Upper lobe of left lung (tissue), 5 donors: ENCODE results near the gene CFL2.

GRCh38 chr14:34018056-34018499 lies 67.2 kb upstream of the EGLN3 start:
- PRO-cap, 2 experiments, result no peak in any of the 2 experiments
- RAMPAGE, long total RNA, 4 experiments, result no peak in any of the 4 experiments

GRCh38 chr14:34018562-34019305 lies 67.9 kb upstream of the EGLN3 start:
- PRO-cap, 2 experiments, result no peak in any of the 2 experiments
- RAMPAGE, long total RNA, 4 experiments, result no peak in any of the 4 experiments

DNA sequence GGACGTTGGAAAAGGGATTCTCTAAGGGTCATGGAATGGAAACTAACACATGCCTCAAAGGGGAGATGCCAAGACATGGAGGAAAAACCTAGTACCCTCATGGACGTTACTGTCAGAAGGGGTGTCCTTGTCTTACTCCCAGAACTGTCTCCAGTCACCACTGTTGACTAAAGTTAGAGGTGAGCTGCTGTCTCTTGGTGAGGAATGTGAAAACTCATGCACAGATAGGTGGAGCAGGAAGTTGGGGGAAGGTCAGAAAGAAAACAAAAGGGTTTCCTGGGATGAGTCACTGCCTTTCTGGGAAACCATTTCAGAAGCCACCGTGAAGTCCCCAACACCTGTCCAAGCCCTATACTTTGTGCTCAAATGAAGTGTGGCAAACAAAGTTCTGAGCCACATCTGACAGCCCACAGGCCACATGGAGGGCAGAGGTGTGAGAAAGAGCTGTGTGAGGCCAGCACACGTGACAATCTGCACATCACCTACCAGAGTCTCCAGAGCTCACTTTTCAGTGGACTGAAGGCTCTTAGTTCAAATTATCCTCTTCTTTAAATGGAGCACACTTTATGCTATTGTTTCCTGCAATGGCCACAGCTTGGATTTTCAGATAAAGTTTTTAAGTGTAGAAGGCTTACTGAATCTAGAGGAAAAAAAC lies 92.9 kb upstream of the EGLN3 start:
- PRO-cap, 2 experiments, result no peak in any of the 2 experiments
- RAMPAGE, long total RNA, 4 experiments, result no peak in any of the 4 experiments

- PRO-cap, 2 experiments, result no peak in any of the 2 experiments
- RAMPAGE, long total RNA, 4 experiments, result no peak in any of the 4 experiments
Observed at GRCh38 chr14:34361388-34362266, 100.4 kb downstream of the SPTSSA start.

DNA sequence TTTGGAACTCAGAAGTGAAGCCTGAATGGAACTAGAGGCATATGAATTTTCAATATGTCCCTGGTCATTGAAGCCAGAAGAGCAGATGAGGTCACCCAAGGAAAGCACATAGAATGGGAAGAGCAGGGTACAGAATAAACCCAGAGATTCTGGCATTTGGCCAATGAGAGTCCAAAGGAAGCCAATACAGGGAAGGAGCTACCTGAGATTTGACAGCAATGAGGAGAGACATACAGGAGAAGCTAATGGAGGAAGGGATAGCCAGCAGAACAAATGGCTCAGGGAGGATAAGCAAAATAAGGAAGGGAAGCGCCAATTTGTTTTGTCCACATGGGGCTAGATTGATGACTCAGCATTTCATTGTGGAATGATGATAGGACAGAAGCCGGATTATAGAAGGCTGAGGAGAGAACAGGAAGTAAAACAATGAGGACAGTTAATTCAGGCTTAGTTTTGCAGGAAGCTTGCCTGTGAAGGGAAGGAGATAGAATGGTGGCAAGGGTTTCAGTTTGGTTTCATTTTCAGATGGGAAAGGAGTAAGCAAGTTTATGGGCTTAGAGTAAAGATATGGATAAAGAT lies 3.1 kb upstream of the SPTSSA start:
- PRO-cap, 2 experiments, result no peak in any of the 2 experiments
- RAMPAGE, long total RNA, 4 experiments, result no peak in any of the 4 experiments

DNA sequence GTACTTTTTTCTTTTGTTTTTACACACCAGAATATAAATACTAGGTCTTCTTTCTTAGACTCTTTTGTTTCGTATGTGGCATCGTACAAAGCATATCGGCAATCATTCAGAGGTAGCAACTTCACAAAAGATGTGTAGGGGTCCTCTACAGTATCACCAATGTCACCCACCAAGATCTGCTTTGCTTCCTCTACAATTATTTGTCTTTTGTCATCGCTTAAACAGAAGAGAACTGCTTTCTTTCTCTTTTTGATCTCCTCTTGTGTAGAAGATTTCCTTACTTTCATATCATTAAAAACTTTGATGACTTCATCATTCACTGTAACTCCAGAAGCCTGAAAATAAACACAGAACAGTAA lies 1.2 kb downstream of the CFL2 start:
- PRO-cap, 2 experiments, result no peak in any of the 2 experiments
- RAMPAGE, long total RNA, 4 experiments, result no peak in any of the 4 experiments

DNA sequence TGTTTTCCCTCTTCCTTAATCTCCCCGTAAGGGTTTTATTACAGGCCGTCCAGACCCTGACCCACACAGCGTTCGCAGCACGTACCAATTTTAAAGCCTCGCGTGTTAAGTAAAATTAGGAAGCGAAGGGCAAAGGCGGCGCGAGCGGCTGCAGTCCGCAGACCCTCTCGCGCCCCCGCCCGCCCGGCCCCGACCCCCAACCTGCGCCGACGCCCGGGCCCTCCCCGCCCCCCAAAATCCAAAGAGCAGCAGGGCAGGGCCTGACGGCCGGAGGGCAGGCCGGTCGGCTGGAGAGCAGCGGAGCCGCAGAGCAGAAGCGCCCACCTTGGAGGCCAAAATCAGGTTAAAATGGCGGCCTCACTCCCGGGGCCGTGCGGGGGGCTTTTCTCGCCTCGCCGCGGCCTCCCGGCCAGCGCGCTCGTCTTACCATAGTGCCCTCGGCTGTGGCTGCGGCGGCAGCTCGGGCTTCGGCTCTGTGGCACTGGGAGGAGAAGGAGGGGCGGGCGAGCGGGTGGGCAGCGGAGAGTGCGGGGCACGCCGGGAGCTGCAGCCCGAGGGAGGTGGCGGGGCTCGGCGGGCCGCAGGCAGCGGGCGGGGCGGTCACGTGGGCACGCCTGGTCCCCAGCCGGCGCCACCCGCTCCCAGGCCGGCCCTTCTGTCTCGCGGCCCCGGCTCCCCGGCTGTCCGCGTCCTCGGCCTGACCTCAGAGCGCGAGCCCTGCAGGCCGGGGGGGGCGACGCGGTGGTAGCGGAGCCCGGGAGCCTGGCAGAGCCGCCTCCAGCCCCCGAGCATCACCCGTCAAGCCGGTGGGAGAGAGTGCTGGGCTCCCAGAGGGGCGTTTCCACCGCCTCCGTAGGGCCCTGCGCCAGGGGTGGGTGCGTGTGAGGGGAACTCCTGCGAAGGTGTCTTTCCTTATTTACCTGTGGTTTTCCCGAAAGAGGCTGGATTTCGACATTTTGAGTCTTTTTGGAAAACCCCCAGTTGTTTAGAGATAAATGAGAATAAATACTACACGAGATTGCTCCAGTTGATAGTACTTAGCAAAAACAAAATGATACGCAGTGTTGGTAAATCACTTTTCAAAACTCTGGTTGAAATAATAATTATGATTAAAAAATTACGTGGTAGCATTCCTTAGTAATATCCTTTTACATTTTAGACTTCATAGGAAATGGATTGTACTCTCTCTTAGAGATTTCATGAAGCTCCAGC lies at the start of gene CFL2:
Gene CFL2 (minus strand): TSS at position 483 of the 1,212 bp plus-strand sequence.
- PRO-cap, 2 experiments, result peak in 2 of 2 experiments; most common plus-strand start position 118 of the sequence (in 2); most common minus-strand start position 483 of the sequence (in 2)
- RAMPAGE, long total RNA, 4 experiments, result start-site peak on the minus strand in 4 of 4 experiments, centred at positions 465 to 512 of the sequence, 59 to 1,008 reads per replicate

GRCh38 chr14:34758643-34759014 lies 44.2 kb upstream of the CFL2 start:
- PRO-cap, 2 experiments, result no peak in any of the 2 experiments
- RAMPAGE, long total RNA, 4 experiments, result no peak in any of the 4 experiments

- PRO-cap, 2 experiments, result no peak in any of the 2 experiments
- RAMPAGE, long total RNA, 4 experiments, result no peak in any of the 4 experiments
Observed at GRCh38 chr14:35285189-35285833, 6.9 kb upstream of the PSMA6 start.

DNA sequence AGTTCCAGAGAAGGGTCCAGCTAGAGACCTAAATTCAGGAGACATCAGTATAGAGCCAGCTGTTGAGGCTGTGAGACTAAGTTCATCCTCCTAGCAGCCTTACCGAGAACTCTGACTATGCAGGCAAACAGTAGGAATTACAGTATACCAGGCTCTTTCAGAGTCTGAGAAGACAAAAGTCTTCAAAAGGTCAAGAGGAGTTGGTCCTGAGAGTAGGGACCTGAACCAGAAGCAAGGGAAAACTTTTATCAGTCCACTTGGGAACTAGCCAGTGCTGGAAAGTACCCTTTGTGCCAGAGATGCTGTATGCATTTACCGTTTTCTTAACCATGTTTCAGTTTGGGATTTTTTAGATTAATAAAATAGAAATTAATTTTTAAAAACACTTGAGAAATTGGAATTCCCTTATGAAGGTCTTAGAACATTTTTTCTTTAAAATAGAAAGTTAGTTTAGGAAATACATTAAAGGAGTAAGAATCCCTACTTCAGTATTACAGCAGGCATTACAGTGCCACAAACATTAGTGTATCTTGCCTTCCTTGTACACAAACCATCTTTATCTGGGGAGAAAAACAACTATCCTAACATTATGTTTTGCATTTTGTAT lies 1.9 kb upstream of the PSMA6 start:
- PRO-cap, 2 experiments, result no peak in any of the 2 experiments
- RAMPAGE, long total RNA, 4 experiments, result no peak in any of the 4 experiments

DNA sequence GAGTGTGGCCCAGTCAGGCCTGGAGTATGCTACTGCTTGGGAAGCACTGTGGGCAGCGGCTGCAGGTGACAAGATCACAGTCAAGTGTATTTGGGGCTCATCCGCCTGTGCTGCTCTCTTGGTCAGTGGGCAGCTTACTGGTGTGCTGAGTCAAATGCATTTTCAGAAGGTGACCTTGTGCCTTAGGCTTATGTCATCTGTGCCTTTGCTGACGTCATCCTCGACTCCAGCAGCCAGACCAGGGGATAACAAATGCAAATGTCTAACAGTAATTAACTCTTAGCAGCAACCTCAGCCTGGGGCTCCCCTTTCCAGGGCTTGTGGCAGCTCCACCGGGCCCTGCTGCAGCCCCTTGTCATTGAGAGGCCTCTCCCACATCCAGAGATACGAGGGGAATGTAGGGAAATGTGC lies 39.5 kb downstream of the PSMA6 start:
- PRO-cap, 2 experiments, result no peak in any of the 2 experiments
- RAMPAGE, long total RNA, 4 experiments, result no peak in any of the 4 experiments

- PRO-cap, 2 experiments, result no peak in any of the 2 experiments
- RAMPAGE, long total RNA, 4 experiments, result no peak in any of the 4 experiments
Observed at GRCh38 chr14:35340728-35341246, 48.6 kb downstream of the PSMA6 start.

DNA sequence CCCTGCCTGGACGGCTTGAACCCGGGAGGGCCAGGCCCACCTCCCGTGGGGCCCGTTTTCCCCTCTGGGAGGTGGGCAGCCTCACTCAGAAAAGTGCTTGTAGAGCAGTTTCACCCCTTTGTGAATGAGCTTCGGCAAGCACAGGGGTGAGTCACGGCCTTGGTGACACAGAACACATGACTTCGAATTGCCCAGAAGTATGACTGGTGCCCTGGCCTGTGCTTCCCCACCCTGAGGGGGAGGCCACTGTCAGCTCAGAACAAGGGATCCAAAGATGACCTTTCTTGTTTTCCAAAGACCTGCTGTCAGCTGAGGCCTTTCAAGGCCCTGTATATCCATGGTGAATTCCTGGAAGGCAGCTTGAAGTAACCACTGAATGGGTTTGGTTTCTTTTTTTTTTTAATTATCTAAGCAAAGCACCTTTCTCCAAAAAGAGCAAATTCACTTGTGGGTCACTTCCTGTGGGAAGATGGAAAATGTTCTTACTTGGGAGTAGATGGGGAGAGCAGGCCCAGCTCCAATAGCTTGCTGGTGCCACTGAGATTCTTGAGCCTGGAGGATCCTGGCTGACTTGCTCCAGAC lies 39.0 kb downstream of the NFKBIA start:
- PRO-cap, 2 experiments, result peak in 1 of 2 experiments; most common plus-strand start position 249 of the sequence (in 1); most common minus-strand start position 95 of the sequence (in 1)
- RAMPAGE, long total RNA, 4 experiments, result no peak in any of the 4 experiments

DNA sequence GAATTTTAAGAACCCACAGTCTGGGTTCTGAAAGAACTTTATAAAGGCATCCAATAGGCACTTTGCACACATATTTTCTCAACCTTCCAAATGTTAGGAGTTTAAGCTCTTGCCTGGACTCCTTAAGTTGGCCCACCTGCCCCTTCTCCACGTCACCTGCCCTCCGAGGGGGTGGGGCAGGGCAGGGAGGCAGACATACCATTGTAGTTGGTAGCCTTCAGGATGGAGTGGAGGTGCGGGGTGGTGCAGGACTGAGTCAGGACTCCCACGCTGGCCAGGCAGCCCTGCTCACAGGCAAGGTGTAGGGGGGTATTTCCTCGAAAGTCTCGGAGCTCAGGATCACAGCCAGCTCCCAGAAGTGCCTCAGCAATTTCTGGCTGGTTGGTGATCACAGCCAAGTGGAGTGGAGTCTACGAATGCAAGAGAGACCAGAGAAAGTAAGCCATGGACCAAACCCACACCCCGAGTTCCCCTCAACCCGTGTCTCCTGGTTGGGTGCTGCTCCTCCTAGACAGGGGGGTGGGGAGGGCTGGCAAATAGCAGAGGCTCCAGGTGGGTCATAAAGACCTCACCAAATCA lies 1.5 kb downstream of the NFKBIA start:
- PRO-cap, 2 experiments, result peak in 2 of 2 experiments; most common plus-strand start position 220 of the sequence (in 2); most common minus-strand start position 83 of the sequence (in 1)
- RAMPAGE, long total RNA, 4 experiments, result start-site peak on the plus strand in 2 of 4 experiments, centred at positions 225 to 227 of the sequence, 9 to 19 reads per replicate; start-site peak on the minus strand in 1 of 4 experiments, centred at position 294 of the sequence, 36 reads per replicate

- PRO-cap, 2 experiments, result peak in 1 of 2 experiments; most common minus-strand start chr14:35409289 (in 1)
- RAMPAGE, long total RNA, 4 experiments, result no peak in any of the 4 experiments
Observed at GRCh38 chr14:35408927-35409593, 4.5 kb upstream of the NFKBIA start.

DNA sequence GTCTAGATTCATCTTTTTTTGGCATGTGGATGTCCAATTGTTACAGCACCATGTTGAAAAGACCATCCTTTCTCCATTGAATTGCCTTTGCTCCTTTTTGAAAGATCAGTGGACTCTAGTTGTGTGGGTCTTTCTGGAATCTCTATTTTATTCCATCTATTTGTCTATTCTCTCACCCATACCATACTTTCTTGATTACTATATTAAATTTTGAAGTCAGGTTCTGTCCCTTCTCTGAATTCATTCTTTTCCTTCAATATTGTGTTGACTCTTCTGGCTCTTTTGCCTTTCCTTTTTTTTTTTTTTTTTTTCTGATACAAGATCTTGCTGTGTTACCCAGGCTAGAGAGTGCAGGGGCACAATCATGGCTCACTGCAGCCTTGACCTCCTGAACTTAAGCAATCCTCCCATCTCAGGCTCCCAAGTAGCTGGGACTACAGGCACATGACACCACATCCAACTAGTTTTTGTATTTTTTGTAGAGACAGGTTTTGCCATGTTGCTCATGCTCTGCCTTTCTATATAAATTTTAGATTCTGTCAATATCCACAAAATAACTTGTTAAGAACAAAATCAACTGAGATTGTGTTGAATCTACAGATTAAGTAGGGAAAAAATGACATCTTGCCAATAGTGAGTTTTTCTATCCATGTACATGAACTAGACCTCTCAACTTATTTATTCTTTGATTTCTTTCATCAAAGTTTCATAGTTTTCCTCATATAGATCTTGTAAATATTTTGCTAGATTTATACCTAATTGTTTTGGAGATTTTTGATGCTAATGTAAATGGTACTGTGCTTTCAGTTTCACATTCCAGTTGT lies 102.6 kb downstream of the RALGAPA1 start:
- PRO-cap, 2 experiments, result no peak in any of the 2 experiments
- RAMPAGE, long total RNA, 4 experiments, result start-site peak on the minus strand in 1 of 4 experiments, centred at position 338 of the sequence, 19 reads per replicate

- PRO-cap, 2 experiments, result no peak in any of the 2 experiments
- RAMPAGE, long total RNA, 4 experiments, result no peak in any of the 4 experiments
Observed at GRCh38 chr14:35909855-35910125, 83.7 kb downstream of the BRMS1L start.

GRCh38 chr14:36068660-36069199 lies 242.6 kb downstream of the BRMS1L start:
- PRO-cap, 2 experiments, result no peak in any of the 2 experiments
- RAMPAGE, long total RNA, 4 experiments, result no peak in any of the 4 experiments

- PRO-cap, 2 experiments, result no peak in any of the 2 experiments
- RAMPAGE, long total RNA, 4 experiments, result no peak in any of the 4 experiments
Observed at GRCh38 chr14:36177470-36178032, 142.9 kb downstream of the MBIP start.

DNA sequence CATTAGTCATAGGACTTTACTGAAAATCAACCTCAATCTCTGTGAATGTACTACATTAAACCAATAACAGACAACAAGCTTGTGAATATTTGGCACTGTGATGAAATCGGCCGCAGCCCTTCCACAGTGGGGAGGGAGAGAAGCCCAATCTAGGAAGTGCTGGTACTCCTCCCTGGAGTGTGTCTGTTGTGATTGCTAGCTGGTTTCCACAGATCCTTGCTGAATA lies 102.6 kb downstream of the MBIP start:
- PRO-cap, 2 experiments, result peak in 1 of 2 experiments; most common plus-strand start position 126 of the sequence (in 1)
- RAMPAGE, long total RNA, 4 experiments, result no peak in any of the 4 experiments